Zone of skin (tissue), 1 donor: Measurements from ENCODE around the gene TMED6.

GRCh38 chr16:68064692-68065192 lies 20.4 kb upstream of the NFATC3 start:
- RRBS, result no CpG with 5 or more reads among the region's 2 CpGs

GRCh38 chr16:68078324-68079147 lies 6.6 kb upstream of the NFATC3 start:
- RRBS, result no CpG with 5 or more reads among the region's 11 CpGs

- RRBS, result no CpG with 5 or more reads among the region's 14 CpGs
Observed at GRCh38 chr16:68079416-68080507, 5.4 kb upstream of the NFATC3 start.

GRCh38 chr16:68251700-68252245 lies 6.6 kb downstream of the PLA2G15 start:
- RRBS, result no CpG with 5 or more reads among the region's 9 CpGs

DNA sequence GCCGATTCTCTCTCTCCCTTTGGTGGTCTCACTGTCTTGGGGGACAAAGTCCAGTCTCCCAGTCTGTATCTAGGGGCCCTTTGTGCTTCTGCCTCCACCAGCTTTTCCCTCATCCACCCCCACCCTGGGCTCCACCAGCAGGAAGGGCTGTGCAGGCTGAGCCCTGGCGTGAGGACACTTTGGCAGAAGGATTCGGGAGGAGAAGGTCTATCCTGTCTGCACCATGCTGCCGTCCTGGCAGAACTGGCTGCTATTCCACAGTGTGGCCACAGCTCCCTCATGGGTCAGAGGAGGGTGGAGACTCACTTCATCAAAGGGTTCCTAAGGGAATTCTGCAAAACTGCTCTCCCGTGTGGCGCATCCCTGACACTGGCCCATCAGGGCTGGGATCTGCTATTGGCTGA lies 64.4 kb downstream of the PRMT7 start:
- RRBS, result no CpG with 5 or more reads among the region's 6 CpGs

DNA sequence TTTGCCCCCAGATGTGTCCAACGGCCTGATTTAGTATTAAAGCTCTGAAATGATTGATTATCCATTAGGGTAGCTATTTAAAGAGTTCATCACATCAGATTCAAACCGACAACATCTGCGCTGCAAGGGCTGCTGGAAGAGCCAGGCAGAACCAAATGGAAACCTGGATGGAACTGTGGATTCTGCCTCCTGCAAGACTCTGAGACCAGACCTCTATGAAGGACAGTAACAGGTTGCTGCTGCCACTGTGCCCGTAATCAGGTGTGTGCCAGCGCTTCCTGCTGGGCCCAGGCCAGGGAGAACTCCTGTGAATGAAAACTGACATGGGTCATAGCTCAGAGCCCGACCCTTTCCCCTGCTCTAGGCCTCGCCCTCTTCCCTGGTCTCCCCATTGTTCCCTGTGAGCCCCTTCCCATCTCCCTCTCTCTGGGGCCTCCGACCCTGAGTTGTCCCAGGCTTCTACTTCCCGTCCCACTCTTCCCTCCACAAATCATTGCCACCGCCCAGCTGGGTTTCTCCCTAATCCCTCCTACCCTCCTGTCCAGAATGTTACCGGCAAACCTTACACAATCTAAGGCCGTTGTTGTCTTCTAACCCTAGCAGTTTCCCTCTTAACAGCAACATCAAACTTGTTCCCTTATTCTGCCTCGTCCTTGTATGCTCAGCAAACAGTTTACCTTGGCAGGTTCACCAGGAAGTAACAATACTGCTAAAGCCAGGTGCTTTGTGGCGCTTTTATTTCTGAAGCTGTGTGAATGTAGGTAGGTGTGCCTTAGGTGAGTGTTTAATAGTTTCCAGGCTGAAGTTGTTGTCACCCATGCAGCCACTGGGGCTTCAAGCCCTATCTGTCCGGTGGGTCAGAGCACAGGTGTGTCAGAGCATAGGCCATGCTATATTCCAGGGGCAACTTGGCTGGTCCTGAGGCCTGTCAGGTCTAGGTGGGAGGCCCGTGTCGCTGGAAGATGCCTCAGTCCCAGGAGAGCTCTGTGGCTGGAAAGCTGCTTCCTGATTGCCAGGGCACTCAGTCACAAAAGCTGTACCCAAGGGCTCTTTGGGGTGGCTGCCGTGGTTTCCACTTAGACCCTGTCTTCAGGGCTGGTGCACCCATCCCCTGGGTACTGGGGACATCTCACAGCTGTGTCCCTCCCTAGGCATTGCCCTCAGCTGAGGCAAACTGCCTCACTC lies 32.0 kb downstream of the SMPD3 start:
- RRBS, result no CpG with 5 or more reads among the region's 18 CpGs

DNA sequence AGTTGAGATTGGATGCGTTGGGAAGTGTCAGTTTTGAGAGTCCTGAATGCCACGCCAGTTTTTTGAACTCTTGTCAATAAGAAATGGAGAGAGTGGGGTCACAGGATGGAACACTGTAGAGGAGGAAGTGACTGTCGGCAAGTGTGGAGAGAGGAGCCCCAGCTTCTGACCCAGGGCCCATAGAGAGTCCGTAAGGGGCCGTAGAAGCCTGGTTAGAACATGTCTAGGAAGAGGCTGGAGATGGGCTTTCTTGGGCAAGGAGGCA lies 894 bp downstream of the ZFP90 start:
- RRBS, result no CpG with 5 or more reads among the region's 5 CpGs

DNA sequence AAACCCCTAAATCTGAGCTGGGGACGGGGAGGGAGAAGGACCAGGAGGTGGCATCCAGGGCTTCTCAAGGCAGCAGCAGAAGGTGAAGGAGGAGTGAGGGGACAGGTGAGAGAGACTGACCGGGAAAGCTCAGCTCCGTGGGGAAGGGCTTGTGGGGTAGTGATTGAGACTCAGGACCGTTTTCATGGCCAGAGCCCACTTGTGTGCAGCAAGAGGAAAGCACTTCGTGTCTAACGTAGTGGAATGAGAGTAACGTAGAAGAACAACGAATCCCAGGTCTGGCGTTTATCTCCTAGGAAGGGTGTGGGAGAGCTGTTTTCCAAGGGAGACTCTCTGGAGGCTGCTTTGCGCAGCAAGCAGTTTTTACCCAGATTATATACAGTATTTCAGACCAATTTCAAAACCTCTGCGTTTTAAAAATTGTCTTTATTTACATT lies 1.3 kb upstream of the CDH3 start:
- RRBS, result no CpG with 5 or more reads among the region's 11 CpGs

- RRBS, result 2% methylated on average over 8 of the region's 41 CpGs
Observed at GRCh38 chr16:68644535-68645220, 432 bp upstream of the CDH3 start.

GRCh38 chr16:68891286-68891626 lies 47.9 kb downstream of the TANGO6 start:
- RRBS, result no CpG with 5 or more reads among the region's 4 CpGs

DNA sequence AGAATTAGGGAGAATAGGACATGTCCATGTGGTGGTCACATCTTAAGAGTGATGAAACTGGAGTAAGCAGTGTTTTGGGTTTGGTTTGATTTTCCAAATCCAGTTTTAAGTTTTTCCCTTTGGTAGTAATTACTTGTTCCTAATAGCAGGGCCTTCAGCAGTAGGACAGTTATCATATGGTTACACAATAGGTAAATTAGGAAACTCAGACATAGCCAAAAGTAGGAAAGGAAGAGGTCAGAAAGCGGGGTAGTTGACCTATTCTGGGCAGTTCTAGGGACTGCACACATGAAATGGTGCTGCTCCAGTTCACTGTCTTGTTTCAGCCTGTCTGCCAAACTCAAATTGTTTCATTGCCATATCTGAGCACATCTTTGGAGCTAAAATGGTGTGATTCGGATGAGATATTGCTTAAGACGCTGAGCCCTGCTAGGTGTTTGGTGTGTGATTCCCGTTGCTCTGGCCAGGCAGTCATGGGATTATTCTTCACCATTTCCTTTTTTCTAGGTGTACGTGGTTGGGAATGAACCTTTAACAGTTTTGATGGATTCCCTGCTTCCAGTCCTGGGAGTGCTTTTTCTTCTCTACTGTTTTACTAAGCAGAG lies 56.7 kb downstream of the TANGO6 start:
- RRBS, result no CpG with 5 or more reads among the region's 5 CpGs

DNA sequence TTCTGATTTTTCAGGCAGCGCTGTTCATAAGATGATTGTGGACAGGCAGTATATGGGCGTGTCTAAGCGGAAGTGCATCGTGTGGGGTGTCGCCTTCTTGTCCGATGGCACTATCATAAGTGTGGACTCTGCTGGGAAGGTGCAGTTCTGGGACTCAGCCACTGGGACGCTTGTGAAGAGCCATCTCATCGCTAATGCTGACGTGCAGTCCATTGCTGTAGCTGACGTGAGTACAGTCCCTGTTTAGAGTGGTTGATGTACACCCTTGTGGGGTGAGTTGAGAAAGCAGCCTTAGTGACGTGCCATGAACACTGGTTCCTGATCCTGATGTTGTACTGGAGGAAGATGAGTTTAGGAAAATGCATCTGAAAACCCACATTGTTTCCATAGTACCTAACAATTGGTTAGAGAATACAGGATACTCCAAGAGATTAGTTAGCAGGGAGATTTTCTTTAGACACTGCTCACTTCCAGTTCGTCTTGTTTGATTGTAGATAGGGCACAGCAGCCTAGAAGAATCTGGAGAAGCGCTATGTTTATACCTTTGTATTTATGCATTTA lies 10.8 kb downstream of the UTP4 start:
- RRBS, result no CpG with 5 or more reads among the region's 13 CpGs

DNA sequence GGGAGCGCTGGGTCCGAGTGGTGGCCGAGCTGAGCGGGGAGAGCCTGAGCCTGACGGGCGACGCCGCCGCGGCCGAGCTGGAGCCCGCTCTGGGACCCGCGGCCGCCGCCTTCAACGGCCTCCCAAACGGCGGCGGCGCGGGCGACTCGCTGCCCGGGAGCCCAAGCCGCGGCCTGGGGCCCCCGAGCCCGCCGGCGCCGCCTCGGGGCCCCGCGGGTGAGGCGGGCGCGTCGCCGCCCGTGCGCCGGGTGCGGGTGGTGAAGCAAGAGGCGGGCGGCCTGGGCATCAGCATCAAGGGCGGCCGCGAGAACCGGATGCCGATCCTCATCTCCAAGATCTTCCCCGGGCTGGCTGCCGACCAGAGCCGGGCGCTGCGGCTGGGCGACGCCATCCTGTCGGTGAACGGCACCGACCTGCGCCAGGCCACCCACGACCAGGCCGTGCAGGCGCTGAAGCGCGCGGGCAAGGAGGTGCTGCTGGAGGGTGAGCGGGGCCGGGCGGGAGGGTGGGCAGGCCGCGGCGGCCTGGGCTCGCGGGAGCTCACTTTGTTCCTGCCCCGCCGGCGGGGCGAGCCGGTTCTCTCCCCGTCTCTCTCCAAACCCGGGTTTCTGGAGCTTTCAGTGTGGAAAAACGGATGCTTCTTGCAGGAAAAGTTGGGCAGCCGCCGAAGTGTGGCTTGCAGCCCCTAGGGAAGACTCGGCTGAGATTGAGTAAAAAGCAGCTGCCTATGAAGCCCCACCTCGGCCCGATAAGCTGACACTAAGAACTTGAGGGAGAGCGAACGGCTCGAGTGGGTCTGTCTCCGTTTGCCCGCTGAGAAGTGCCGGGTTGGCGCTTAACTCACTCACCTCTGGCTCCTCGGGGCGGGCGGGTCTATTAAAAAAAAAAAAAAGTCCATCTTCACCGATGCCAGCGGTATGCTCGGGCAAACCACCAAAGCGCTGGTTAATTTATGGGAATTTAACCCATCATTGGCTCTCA lies 590 bp downstream of the SNTB2 start:
- RRBS, result 1% methylated on average over 30 of the region's 103 CpGs

DNA sequence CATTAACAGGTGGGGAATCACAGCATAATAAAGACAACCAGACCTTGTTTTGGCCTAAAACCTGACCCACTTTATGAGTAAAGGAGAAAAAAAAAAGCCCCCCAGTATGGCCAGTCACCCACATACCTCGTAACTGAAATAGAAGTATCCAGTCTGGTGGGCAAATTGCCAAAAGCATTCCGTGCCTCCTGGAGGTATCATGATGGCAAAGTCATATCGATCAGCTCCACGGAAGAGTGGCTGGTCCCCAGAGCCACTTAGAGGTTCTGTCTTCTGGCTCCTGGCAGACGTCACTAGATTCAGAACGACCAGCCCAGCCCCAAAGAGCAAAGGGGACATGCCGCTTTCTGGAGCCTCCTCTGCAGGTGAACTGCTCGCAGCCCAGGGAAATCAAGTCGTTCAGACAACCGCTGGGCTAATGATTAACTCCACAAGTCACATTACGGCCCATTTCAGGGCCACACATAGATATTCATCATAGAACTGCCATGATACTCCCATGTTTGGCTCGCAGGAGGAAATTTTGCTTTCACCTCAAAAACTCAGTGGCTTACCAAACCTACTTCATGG lies at the start of gene TMED6:
TMED6 (minus strand) TSS at position 372 of the 570 bp plus-strand sequence.
- RRBS, result no CpG with 5 or more reads among the region's 12 CpGs

DNA sequence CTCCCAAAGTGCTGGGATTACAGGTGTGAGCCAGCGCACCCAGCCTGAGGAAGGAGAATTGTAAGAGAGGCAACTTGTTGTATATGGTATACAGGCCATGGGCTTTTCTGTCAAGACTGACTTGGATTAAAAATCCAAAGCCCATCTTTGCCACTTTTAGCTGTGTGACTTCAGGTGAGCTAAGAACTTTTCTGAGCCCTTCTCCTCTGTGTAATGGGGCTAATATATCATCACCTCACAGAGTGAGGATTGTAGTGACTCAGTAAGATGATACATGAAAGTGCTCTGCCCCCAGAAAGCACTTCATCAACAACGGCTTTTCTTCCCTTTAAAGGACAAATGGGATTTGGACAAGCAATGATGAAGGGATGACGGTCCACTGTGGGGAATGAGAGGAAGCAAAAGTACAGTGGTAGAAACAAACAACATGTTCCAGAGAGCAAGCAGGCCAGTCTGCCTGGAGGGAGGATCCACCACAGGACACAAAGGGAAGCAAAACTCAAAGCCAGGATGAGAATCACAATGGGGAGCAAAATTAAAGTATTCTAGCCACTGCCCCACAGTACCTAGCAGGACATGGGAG lies 14.3 kb upstream of the TMED6 start:
- RRBS, result no CpG with 5 or more reads among the region's 3 CpGs

DNA sequence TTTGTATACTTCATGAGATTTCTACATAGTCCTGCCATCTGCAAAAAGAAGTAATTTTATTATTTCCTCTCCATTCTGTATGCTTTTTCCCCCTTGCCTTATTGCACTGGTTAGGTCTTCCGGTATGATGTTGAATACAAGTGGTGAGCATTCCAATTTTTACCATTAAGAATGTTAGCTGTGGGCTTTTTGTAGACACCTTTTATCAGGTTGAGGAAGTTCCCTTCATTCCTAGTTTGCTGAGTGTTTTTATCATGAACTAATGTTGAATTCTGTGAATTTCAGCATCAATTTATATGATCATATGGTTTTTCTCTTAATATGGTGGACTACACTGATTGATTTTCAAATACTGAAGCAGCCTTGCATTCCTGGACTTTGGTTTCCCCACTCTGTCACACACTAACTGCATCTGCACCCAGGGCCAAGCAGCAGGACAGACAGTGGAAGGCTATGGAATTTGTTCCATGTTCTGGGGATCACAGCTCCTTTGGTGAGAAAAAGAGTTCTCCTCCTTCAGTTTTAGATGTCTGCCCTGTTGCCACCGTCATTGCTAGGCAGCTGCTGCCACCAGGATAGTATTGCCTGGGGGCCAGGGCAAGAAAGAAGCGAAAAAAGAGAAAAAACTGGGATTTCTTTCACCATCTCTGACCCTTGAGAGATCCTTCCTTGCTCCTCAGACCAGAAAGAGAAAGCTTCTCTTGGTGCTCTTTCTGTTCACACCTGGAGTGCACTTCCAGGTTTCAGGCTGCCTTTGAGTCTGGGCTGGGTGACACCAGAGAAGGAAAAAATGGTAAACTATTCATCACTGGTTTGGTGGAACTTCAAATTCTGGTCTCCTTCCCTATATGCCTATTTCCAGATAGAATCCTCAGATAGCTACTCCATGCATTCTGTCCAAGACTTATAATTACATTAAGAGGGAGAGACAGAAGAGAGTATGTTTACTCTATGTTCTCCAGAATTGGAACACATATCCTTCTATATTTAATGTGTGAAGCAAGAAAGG lies 7.7 kb downstream of the TERF2 start:
- RRBS, result no CpG with 5 or more reads among the region's 3 CpGs

- RRBS, result no CpG with 5 or more reads among the region's 10 CpGs
Observed at GRCh38 chr16:69756927-69757344, 2.2 kb upstream of the NOB1 start.

DNA sequence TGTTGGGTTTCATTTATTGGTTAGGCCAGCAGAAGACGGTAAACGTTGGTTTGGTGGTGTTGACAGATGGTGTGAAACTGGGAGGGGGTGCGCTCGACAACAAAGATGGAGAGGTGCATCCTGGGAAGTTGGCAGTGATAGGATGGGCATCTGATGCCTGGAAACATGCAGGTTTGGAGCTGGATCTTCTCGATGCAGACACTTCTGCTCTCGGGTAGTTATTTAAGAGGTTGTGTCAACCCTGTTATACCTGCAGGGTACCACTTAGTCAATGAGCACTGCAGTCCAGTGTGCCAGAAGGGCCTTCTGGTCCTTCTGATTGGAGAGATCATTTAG lies 24.8 kb upstream of the CLEC18A start:
- RRBS, result no CpG with 5 or more reads among the region's 6 CpGs

DNA sequence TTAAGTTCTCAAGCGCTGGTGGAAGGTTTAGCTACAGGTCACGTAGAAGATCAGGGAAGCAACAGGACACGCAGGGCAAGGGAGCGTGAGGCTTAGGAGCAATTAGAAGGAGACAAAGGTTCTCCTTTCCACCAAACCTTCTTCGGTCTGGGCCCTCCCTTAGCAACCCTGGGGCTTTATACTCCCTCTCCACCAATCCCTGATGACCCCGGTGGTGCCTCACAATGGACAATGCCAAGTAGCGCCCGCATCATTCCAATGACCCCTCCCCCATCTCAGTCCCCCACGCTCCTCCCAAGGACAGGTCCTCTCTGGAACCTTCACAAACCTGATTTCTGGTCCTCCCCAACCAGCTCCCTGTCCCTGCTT lies 39.1 kb downstream of the CLEC18A start:
- RRBS, result no CpG with 5 or more reads among the region's 9 CpGs

GRCh38 chr16:70264671-70265246 lies 13.0 kb upstream of the EXOSC6 start:
- RRBS, result no CpG with 5 or more reads among the region's 8 CpGs